GM23338 (cell line): ENCODE measurements around the genes GARRE1 and GRAMD1A.

- PRO-cap: no peak
- RAMPAGE, long total RNA: no peak
Measured at GRCh38 chr19:33508853-33509326, 12.7 kb downstream of the PEPD start.

DNA sequence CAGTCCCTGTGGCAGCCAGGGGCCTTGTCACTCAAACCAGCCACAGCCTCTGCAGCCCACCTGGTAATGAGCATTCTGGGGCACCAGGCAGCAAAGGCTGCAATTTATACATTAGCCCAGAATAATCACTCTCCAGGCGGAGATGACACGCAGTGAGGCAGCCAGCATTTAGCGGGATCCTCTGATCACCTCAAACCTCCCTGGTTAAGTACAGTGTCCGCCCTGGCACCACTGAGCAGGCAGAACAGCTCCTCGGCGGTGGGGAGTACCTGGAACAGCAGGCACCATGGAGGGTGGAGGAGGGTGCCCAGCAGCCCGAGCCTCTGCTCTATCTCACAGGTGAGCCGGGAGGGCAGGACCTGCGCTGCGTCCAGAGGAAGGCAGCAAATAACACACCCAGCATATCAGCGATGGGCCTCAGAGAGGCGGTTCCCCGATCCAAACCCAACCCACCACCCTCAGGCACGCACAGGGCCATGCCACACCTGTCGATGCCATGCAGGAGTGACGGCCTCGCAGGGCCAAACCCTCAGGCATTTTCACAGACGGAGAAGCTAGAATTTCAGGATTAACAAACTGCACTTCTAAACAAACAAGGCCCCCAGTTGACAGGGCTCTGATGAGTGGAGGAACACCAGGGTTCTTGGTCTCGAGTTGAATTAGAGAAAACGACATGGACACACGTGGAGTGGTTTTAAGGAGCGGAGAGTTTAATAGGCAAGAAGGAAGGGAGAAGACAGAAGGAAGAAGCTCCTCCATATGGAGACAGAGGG lies 11.8 kb downstream of the PEPD start:
- PRO-cap: no peak
- RAMPAGE, long total RNA: no peak

- PRO-cap: bidirectional peak, plus-strand start at chr19:34254581, minus-strand start at chr19:34254471
- RAMPAGE, long total RNA: no peak
Measured at GRCh38 chr19:34254330-34254654, at the start of gene GARRE1. TSS of gene GARRE1 (plus strand) at chr19:34254554.

DNA sequence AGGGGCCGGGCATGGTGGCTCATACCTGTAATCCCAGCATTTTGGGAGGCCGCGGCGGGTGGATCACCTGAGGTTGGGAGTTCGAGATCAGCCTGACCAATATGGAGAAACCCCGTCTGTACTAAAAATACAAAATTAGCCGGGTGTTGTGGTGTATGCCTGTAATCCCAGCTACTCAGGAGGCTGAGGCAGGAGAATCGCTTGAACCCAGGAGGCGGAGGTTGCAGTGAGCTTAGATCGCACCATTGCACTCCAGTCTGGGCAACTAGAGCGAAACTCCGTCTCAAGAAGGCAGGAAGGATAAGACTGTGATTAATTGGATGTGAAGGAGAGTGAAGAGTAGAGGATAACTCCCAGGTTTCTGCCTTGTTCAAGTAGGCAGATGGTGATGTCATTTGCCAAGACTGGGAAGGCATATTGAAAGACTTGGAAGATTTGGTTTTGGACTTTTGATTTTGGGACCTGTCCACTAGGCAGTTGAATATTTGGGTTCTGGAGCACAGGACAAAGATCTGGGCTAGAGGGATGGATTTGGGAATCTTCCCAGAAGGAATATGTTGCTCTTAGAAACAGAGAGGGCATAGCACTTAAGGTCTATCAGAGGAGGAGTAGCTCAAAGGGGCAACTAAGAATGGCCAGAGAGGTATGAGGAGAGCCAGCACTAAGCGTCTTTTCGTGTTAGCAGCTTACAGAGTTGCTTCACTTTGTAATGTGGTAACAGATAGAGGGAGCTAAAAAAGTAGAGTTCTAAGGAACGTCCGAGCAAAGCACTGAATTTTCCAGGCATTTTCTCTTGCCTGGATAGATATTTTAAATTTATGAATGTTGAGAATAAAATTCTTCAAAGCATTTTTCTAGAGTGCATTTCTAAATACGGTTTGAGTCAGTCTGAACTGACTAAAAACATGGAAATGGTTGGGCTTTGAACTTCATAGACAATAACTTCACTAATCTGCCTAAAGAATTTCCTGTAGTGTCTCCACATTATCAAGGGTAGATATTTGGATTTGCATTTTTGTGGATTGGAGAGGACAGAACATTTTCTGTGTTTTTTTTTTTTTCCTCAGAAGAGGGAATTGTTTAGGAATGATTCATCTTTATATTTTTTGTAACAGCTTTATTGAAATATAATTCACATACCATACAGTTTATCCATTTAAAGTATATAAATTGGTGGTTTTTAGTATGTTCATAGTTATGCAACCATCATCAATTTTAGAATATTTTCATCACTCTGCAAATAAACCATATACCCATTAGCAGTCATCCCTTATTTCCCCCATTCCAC lies 20.2 kb downstream of the GARRE1 start:
- PRO-cap: no peak
- RAMPAGE, long total RNA: no peak

GRCh38 chr19:34432622-34433400 lies 4.6 kb downstream of the UBA2 start:
- PRO-cap: no peak
- RAMPAGE, long total RNA: no peak

- PRO-cap: no peak
- RAMPAGE, long total RNA: no peak
Measured at GRCh38 chr19:34439315-34439994, 11.3 kb downstream of the UBA2 start.

GRCh38 chr19:34474860-34475768 lies 6.4 kb upstream of the WTIP start:
- PRO-cap: no peak
- RAMPAGE, long total RNA: no peak

GRCh38 chr19:34484204-34484794 lies 2.7 kb downstream of the WTIP start:
- PRO-cap: unidirectional peak, minus-strand start at chr19:34484387
- RAMPAGE, long total RNA: no peak

DNA sequence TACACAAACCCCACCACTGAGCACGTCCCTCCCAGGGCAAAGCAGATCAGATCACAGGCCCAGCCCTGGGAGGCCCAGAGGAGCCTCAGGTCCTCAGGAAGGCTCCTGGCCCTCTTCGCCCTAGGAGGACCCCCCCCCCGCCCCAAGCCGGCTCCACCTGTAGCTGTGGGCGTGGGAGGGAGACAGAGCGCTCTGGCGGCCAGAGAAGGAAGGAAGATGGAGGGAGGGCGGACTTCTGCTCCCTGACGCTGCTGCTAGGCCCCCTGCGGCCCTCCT lies 1.3 kb upstream of the ZNF181 start:
- PRO-cap: no peak
- RAMPAGE, long total RNA: no peak

DNA sequence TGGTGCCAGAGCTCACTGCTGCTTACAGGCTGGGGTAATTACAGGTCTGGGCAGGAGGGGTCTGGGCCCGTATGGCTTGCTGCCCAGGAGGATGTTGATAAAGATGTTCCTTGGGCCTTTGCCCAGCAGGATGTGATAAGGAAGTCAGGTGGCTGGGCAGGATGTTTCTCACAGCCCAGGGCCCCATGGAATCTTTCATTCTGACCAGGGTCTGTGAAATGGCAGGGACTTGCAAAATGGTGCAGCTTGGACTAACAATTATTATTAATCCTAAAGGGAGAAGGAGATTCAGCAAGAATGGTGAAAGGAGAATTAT lies 64.3 kb upstream of the ZNF599 start:
- PRO-cap: no peak
- RAMPAGE, long total RNA: no peak

DNA sequence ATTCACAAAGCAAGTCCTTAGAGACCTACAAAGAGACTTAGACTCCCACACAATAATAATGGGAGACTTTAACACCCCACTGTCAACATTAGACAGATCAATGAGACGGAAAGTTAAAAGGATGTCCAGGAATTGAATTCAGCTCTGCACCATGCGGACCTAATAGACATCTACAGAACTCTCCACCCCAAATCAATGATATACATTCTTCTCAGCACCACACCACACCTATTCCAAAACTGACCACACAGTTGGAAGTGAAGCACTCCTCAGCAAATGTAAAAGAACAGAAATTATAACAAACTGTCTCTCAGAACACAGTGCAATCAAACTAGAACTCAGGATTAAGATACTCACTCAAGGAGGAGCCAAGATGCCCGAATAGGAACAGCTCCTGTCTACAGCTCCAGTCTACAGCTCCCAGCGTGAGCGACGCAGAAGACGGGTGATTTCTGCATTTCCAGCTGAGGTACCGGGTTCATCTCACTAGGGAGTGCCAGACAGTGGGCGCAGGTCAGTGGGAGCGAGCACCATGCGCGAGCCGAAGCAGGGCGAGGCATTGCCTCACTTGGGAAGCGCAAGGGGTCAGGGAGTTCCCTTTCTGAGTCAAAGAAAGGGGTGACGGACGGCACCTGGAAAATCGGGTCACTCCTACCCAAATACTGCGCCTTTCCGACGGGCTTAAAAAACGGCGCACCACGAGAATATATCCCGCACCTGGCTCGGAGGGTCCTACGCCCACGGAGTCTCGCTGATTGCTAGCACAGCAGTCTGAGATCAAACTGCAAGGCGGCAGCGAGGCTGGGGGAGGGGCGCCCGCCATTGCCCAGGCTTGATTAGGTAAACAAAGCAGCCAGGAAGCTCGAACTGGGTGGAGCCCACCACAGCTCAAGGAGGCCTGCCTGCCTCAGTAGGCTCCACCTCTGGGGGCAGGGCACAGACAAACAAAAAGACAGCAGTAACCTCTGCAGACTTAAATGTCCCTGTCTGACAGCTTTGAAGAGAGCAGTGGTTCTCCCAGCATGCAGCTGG lies 66.6 kb upstream of the ZNF30 start:
- PRO-cap: bidirectional peak, plus-strand start at position 360 of the sequence, minus-strand start at position 346 of the sequence; bidirectional peak, plus-strand start at position 588 of the sequence, minus-strand start at position 570 of the sequence; unidirectional peak, minus-strand start at position 838 of the sequence
- RAMPAGE, long total RNA: start-site peak on the minus strand centred at position 790 of the sequence, 80 bp wide, 22 and 16 reads in 2 replicates

GRCh38 chr19:34985330-34986170 lies 14.6 kb upstream of the GRAMD1A start:
- PRO-cap: bidirectional peak, plus-strand start at chr19:34985759, minus-strand start at chr19:34985791
- RAMPAGE, long total RNA: no peak

GRCh38 chr19:35000066-35000851 lies at the start of gene GRAMD1A:
TSS of gene GRAMD1A (plus strand) at chr19:35000323.
- PRO-cap: bidirectional peak, plus-strand start at chr19:35000328, minus-strand start at chr19:35000184; bidirectional peak, plus-strand start at chr19:35000465, minus-strand start at chr19:35000488
- RAMPAGE, long total RNA: no peak

DNA sequence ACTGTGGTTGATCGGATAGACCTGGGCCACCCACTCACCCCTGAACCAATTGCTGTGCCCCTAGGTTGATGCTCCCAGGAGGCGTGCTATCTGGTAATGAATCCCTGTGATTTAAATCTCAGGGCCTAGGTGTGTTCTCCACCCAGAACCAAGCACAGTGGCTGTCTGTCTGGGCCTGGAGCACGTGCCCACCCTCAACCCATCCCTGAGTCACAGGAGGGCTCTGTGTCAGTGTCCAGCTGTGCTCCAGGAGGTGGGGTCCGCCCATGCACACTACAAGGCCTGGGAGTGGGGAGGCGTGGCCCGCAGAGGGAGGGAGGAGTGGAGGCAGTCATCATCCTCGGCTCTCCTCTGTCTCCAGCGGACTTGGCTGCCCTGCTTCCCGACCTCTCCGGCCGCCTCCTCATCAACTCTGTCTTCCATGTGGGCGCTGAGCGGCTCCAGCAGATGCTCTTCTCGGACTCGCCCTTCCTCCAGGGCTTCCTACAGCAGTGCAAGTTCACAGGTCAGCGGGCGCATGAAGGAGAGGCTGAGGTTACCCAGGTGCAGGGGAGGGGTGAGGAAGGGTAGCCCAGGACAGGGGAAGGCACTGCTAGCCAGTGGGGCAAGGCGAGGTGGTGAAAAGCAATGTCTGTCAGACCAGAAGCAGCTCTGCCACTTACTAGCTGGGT lies 14.7 kb upstream of the SCN1B start:
- PRO-cap: no peak
- RAMPAGE, long total RNA: no peak

GRCh38 chr19:35047456-35047999 lies 6.0 kb downstream of the HPN start:
- PRO-cap: no peak
- RAMPAGE, long total RNA: no peak

DNA sequence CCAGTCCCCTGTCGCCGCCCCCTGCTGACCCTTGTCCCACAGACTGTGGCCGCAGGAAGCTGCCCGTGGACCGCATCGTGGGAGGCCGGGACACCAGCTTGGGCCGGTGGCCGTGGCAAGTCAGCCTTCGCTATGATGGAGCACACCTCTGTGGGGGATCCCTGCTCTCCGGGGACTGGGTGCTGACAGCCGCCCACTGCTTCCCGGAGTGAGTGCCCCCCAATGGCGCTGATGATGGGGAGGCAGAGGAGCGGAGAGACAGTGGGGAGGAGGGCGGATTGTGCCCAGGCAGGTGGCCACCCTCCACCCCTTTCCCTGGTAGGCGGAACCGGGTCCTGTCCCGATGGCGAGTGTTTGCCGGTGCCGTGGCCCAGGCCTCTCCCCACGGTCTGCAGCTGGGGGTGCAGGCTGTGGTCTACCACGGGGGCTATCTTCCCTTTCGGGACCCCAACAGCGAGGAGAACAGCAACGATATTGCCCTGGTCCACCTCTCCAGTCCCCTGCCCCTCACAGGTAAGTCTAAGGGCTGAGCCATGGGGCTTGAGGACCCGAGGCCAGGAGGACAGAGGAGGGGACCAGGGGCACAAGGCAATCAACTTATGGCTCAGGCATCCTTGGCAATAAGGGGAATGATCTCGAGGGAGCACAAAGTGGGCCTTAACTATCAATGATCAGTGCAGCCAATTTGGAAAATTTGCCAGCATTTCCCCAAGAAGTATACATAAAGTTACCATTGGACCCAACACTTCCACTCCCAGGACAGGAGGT lies 19.0 kb downstream of the HPN start:
- PRO-cap: no peak
- RAMPAGE, long total RNA: no peak

DNA sequence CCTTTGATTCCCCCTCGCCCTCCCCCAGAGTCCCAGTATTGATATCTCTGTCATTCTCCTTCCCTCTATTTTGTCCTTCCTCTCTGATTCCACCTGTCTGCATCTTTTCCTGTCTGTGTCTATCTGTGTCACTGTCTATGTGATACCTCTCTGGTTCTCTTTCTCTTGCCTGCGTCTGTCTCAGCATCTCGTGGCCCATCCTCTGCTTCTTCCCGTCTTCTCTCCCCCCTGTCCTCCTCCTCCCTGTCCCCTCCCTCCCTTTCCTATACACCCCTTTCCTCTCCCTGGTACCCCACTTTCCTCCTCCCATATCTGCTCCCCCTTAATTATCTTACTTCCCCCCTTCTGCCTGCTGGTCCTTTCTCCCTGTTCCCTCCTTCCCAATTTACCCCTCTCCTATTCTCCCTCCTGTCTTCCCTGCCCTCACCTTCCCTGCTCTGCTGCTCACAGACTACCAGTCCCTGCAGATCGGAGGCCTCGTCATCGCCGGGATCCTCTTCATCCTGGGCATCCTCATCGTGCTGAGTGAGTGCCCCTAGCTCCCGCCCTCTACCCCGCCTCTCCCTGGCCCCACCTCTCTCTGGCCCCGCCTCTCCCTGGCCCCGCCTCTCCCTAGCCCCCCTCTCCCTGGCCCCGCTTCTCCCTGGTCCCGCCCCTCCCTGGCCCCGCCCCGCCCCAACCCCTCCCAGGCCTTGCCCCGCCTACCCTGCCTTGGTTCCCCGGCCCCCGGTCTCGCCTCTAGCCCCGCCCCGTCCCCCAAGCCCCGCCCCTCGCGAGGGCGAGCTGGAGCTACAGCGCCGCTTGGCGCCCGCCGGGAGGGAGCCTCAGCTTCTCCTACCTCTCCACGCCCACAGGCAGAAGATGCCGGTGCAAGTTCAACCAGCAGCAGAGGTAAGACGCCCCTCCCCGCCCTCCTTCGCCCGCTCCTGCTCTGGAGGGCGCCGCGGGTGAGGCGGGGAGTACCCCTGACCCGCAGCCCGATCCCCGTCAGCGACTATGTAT lies 2.1 kb upstream of the FXYD7 start:
- PRO-cap: bidirectional peak, plus-strand start at position 857 of the sequence, minus-strand start at position 523 of the sequence
- RAMPAGE, long total RNA: no peak

DNA sequence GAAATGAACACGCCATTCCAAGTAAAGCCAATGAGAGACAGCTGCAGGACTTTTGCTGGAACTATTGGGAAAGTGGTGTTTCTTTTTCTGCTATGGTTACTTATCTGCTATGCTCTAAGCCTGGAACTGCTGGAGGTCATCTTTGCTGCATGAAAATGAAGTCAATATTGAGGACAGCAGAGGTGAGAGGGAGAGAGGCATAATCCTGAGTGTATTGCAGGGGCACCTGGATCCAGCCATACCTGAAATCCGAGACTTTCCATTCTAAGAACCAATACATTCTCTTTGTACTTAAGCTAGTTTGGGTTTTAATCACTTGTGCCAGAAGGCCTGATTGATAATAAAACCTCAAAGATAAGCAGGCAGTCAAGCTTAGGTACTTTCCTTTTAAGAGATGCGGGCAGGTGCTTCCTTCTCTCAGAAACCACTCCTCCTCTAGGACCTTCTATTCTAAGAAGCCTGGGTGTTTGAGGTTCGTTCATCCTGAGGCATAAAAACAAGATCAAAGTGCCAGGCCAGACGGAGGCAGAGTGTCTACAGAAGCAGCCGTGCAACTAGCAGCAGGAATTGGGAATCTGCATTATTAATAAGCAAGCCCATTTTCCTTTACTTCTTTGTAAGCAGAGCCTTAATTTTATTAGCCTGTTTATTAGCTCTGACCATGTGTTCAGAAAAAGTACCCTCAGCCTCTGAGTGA lies 22.2 kb downstream of the FAM187B start:
- PRO-cap: no peak
- RAMPAGE, long total RNA: no peak

DNA sequence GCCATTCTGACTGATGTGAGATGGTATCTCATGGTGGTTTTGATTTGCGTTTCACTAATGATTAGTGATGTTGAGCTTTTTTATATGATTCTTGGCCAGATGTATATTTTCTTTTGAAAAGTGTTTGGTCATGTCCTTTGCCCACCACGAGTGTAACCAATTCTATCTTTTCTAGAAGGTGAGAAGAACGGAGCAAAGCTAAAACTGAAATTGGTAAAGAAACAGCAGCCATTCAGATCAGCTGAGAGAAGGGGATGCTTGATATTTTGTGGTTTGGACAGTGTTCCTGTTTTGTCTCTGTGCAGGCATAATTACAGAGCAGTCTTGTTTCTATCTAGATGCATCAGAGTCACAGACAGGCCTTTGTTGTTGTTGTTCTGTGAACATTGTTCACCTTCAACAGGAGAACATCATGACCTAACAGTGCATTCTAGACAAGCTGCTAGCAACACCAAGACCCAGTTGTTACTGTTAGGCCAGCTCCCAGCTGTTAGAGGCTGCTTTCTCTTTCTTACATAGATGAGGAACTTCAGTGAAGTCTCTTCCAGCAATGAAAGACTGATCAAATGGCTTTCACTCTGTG lies 8.6 kb upstream of the LSR start:
- PRO-cap: no peak
- RAMPAGE, long total RNA: no peak

DNA sequence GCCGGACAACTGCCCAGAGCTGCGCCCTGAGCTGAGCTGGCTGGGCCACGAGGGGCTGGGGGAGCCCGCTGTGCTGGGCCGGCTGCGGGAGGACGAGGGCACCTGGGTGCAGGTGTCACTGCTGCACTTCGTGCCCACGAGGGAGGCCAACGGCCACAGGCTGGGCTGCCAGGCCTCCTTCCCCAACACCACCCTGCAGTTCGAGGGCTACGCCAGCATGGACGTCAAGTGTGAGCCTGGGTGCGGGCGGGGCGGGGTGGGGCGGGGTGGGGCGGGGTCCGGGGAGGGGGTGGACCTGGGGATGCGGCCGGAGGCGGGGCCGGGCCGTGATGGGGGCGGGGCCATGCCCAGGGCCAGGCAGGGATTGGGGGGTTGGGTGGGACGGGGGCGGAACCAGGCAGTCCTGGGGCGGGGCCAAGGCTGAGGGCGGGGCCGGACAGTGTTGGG lies 7.7 kb downstream of the MAG start:
- PRO-cap: no peak
- RAMPAGE, long total RNA: no peak